A172 (cell line): ENCODE results near the gene MX2.

DNA sequence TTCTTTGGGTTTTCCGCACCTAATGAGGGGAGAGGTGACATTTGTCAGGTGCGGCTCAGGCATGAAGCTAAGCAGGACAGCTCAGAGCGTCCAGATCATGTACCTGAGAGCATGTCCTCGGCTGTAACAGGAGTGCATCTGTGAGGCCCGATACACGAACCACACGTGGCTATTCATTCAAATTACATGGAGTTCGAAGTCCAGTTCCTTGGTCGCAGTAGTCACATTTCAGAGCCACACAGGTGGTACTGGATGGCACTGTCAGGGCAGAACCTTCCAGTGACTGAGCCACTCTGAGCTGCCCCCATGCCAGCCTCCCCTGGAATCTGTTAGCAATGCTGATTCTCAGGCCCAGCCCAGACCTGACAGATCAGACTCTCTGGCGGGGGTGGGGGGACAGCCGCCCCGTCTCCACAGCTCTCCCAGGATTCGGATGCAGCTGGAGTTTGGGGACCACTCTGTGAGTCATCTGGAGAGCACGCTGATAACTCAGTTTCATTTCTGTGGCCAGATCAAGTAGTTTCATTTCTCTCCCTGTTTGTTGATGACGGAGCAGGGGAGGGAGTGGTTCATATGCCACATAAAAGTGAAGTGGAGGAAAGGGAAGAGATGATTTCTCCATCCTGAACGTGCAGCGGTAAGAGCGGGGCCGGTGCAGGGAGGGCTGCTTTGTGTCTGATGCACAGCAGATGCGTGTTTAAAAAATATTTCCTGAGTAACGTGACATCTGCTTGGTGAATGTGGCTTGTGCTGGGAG, at the start of gene MX2:
Gene MX2, plus strand, starts transcription at position 609 of the 757 bp plus-strand sequence.
- RAMPAGE, long total RNA = start-site peak on the plus strand centred at position 597 of the sequence, 42 bp wide, 17 and 28 reads in 2 replicates

DNA sequence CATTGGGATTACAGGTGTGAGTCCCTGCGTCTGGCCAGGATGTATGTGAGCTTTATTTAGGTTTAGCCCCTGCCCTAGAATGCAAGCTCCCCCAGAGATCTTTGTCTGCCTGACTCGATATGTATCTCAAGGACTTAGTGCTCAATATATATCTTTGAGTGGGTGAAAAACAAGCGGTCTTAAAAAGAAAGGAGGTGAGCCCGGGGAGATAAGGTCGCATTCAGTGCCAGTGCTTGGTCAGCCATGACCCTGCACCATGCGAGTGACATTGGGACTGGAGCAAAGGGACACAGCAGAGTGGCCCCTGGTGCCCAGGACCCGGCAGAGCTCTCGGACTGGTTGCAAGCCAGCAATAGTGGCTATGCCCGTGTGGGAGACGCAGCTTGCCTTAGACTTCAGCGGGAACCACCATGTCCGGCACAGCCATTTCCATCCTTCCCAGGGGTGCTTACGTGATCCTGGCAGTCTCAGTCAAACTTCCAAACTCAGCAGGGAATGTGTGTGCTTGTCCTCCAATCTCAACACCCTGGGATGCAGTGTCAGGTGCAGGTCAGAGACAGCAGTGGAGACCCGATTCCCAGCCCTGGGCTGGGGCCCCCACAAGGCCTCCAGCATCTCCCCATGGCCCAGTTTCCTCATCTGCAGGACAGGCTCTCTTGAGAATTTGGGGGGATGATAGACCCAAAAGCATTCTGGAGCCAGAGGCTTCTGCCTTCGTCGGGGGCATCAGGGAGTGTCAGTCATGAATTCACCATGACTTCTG, 1.7 kb downstream of the MX2 start:
- RAMPAGE, long total RNA = no peak

GRCh38 chr21:41371260-41371661, 9.4 kb downstream of the MX2 start:
- RAMPAGE, long total RNA = no peak

GRCh38 chr21:41376551-41377188, 14.8 kb downstream of the MX2 start:
- RAMPAGE, long total RNA = no peak

DNA sequence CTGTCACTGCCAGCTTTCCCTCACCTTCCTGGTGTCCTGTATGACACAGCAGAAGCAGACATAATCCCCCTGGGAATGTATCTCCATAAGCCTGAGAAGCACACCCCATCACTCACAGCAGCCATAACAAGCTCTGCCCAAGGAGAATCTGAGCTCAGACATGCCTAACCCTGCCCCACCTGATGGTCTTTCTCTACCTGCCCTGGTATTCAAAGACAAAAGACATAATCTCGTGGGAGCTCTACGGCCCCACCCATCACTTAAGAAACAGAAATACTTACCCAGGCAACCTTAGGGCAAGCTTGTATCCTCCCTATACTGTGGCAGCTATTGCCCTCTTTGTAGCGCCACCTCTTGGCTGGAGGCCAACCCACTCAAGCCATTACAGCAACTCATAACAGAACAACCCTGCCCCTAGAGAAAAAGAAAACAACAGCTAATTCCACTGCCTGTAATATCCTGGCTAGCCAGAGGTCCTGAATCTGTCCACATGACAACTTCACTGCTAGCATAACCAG, 14.8 kb upstream of the MX1 start:
- RAMPAGE, long total RNA = no peak

- RAMPAGE, long total RNA = no peak
Measured at GRCh38 chr21:41428983-41429496, 3.0 kb downstream of the MX1 start.

DNA sequence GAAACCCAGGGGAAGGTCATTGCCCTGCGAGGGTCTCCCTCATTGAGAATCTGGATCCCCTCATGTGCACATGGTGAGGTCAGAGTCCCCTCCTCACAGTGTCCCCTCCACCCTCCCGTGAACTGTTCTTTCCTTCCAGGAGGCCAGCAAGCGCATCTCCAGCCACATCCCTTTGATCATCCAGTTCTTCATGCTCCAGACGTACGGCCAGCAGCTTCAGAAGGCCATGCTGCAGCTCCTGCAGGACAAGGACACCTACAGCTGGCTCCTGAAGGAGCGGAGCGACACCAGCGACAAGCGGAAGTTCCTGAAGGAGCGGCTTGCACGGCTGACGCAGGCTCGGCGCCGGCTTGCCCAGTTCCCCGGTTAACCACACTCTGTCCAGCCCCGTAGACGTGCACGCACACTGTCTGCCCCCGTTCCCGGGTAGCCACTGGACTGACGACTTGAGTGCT, 32.4 kb downstream of the MX1 start:
- RAMPAGE, long total RNA = no peak

DNA sequence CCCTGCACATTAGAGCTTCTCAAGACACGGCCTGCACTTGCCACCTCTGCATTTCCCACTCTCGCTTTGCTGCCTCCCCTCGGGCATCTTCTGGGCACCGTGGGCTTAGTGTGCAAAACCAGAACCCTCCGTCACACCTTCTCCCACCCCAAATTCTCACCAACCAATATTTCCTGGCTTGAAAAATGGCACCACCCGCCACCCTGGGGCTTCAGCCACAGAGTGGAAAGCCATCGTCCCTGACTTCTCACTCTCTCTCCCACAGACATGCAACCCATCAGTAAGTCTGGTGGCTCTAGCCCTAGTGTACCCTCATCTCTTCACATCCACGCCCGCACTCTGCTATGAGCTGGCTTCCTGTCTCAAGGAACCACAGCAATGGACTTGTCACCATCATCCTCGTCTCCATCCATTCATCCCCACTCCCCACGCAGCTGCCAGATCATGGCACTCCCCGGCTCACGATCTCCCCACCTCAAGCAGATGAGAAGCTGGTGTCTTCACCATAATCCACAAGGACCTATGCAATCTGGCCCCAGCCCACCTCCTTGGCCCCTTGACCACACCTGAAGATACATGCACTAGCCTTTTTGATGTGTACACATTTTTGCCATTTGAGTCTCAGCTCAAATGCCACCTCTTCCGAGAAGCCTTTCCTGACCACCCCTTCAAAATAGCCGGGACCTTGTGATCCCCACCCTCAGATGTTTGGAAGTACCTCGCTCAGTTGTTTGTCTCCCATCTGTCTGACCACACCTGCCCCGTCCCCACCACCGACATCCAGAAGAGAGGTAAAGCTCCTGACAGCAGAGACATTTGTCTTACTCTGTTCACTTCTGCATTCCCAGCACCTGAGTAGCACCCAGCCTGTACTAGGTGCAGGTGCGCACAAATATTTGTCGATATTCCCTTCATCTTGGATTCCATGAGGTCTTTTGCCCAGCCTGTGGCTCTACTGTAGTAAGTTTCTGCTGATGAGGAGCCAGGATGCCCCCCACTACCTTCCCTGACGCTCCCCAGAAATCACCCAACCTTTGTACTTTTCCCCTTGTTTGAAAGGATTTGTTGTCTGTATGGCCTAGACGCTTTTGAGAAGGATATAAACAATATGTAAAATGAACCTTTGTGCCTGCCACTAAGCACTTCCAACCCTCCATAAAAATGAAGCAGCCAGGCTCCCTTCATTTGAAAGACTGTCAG, 38.6 kb downstream of the TMPRSS2 start:
- RAMPAGE, long total RNA = no peak

GRCh38 chr21:41499808-41500159, 8.2 kb downstream of the TMPRSS2 start:
- RAMPAGE, long total RNA = no peak

DNA sequence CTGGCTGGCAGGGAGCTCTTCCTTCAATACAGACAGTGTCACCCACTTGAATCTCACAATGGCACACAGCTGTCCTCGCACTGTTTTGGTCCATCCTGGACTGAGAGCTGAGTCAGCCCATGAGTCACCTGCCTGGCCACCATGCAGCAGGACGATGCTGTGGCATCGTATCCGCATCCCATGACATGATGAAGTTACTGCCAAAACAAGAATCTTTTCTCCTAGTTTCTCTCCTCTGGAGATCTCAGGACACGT, 6.0 kb downstream of the TMPRSS2 start:
- RAMPAGE, long total RNA = no peak

- RAMPAGE, long total RNA = no peak
Measured at GRCh38 chr21:41545903-41546390, 38.0 kb upstream of the TMPRSS2 start.

GRCh38 chr21:41565640-41566138, 57.7 kb upstream of the TMPRSS2 start:
- RAMPAGE, long total RNA = no peak

DNA sequence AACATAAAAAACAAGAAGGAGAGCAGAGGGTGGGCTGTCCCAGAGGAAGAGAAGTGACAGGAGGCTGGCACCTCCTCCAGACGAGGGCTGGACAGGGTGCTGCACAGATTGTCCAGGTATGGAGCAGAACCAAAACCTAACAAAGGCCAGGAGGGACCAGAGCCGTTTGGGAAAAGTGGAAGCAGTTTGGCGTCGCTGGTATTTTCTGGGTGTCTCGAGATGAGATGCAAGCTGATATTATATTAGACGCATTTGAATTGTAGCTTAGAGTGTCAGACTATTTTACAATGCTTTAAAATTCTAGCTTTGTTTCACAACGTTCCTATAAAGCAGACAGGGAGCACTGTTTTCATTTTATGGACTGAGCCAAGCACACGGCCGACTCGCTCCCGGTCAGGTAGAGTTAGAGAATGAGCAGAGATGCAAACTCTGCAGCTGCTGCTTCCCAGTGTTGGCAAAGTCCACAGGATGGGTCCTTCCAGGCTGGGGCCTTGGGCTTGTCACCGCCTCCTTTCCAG, 60.7 kb upstream of the TMPRSS2 start:
- RAMPAGE, long total RNA = no peak

DNA sequence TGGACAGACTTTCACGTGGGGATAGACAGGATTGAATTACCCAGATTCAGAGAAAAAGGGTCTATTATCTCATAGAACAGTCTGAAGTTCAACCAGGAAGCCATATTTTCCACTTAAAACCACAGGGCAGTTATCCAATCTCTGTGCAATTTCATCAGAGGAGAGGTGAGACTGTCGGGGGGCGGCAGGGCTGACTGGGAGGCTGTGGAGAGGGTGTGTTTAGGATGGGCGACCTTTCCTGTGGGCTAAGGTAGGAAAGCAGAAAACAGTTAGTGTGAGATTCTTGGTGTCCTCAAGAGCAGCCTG, 124.4 kb downstream of the RIPK4 start:
- RAMPAGE, long total RNA = no peak

GRCh38 chr21:41677581-41678197, 89.2 kb downstream of the RIPK4 start:
- RAMPAGE, long total RNA = no peak

DNA sequence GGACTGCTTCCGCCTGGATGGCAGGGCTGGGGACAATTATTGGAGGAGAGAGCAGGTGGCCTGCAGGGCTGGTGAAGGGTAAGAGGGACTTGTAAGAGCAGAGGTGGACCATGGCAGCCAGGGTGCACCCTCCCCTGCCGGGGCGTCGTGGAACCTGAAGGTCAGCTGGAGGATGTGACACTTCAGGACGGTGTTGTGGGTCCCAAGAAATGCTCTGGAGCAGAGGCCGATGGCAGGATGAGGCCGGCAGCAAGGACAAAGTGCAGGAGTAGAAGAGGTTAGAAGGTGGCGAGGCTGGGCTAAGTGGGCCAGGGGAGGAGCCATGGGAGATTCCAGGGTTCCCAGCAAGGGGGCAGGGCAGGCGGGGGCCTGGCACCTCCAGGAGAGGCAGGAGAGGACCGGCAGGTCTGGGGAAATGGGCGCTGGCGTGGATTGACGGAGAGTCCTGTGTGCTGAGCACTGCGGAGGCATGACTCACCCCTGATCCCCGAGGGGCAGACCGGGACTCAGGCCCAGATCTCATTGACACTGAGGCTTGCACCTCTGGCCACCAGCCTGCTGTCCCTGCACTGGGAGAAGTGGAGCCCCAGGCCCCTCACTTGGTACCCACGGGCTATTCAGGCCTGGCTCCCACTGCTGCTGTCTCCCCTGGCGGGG, 40.0 kb downstream of the RIPK4 start:
- RAMPAGE, long total RNA = no peak

GRCh38 chr21:41836382-41837110, 42.6 kb downstream of the PRDM15 start:
- RAMPAGE, long total RNA = no peak

GRCh38 chr21:41873716-41874449, 5.3 kb downstream of the PRDM15 start:
- RAMPAGE, long total RNA = no peak

GRCh38 chr21:41888290-41889593, 9.6 kb upstream of the PRDM15 start:
- RAMPAGE, long total RNA = no peak

- RAMPAGE, long total RNA = no peak
Measured at GRCh38 chr21:41905512-41905896, 26.4 kb upstream of the PRDM15 start.